ENCODE results near the genes SPNS2 and ALOX15.

GRCh38 chr17:3693810-3694239 is 2.1 kb downstream of the P2RX5 start:
- RRBS = no CpG with 5 or more reads among the region's 9 CpGs

- RRBS = no CpG with 5 or more reads among the region's 12 CpGs
These were observed 3.5 kb upstream of the CAMKK1 start for GRCh38 chr17:3896312-3896828.

GRCh38 chr17:3904447-3905004 is 11.7 kb upstream of the CAMKK1 start:
- RRBS = no CpG with 5 or more reads among the region's 18 CpGs

- RRBS = no CpG with 5 or more reads among the region's 8 CpGs
These were observed 4.4 kb downstream of the P2RX1 start for GRCh38 chr17:3911885-3912325.

GRCh38 chr17:3918726-3919387 is 2.6 kb upstream of the P2RX1 start:
- RRBS = 97% methylated on average over 7 of the region's 19 CpGs

GRCh38 chr17:3928235-3928853 is 12.1 kb upstream of the P2RX1 start:
- RRBS = 96% methylated on average over 1 of the region's 20 CpGs

- RRBS = no CpG with 5 or more reads among the region's 9 CpGs
These were observed 38.1 kb upstream of the ATP2A3 start for GRCh38 chr17:4002200-4002872.

DNA sequence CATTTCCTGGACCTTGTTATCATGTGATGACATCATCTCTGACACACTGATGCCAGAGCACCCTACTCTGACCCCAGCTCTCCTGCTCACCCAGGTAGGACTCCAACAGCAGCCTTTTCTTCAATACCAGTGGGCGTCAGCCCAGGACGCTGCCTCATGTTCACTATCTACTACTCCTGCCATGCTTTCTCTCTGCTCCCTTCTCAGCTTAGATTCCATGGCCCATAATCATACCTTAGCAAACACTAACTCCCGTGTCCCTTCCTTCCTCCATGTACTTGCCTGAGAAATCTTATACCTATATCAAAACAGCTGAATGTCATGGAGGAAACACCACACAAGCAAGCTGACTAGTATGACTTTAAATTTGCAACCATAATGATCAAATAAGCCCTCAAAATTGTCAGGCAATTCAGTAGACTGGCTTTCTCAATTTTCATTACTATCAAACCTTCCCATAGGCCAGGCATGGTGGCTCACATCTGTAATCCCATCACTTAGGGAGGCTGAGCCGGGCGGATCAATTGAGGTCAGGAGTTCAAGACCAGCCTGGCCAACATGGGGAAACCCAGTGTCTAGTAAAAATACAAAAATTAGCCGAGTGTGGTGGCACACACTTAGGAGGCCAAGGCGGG is 82.9 kb downstream of the ZZEF1 start:
- RRBS = no CpG with 5 or more reads among the region's 7 CpGs

- RRBS = no CpG with 5 or more reads among the region's 11 CpGs
These were observed 8.2 kb downstream of the ZZEF1 start for GRCh38 chr17:4134350-4135290.

- RRBS = no CpG with 5 or more reads among the region's 5 CpGs
These were observed 1.5 kb downstream of the CYB5D2 start for GRCh38 chr17:4144549-4144840.

GRCh38 chr17:4235544-4236063 is 28.2 kb downstream of the ANKFY1 start:
- RRBS = no CpG with 5 or more reads among the region's 5 CpGs

DNA sequence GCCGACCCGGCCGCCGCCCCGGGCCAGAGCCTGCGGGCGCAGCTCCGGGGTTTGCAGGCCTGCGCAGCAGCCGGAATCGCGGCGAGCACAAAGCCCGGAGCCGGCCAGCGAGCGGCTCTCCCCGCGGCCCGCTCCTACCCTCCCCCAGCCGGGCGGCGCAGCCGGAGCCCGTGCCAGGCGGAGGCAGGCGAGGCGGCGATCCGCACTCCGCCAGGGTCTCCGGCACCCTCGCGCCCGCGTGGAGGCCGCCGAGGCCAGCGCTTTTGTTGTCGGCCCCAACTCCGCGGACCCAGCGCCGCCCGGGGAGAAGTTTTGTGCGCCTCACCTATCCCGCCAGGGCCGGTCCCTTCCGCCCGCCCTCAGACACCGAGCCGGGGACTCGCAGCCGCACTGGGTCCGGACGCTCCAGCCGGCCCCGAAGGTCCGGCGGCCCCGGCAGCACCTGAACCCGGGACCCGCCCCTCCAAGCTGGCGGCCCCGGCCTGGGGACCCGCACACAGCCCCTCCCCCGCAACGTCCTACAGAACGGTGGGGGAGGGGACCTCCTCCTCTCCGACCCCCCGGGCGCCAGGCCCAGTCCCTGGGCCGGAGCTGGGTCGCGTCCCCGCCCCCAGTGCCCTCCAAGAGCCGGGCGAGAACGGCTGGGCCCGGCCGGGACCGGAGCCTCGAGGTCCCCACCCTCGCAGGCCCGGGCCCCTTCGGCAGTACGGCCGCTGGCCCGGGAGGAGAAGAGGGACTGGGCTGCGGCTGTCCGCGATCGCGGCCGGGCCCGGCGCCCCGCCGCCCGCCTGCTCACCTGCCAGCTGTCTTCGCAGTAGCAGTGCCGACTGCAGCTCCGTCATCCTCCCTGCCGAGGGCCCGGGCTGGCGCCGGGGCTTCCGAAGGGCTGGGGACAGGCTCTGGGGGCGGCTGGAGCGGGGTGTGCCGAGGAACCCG is 732 bp downstream of the UBE2G1 start:
- RRBS = 1% methylated on average over 61 of the region's 112 CpGs

- RRBS = no CpG with 5 or more reads among the region's 7 CpGs
These were observed 18.6 kb upstream of the SPNS2 start for GRCh38 chr17:4479992-4480474.

DNA sequence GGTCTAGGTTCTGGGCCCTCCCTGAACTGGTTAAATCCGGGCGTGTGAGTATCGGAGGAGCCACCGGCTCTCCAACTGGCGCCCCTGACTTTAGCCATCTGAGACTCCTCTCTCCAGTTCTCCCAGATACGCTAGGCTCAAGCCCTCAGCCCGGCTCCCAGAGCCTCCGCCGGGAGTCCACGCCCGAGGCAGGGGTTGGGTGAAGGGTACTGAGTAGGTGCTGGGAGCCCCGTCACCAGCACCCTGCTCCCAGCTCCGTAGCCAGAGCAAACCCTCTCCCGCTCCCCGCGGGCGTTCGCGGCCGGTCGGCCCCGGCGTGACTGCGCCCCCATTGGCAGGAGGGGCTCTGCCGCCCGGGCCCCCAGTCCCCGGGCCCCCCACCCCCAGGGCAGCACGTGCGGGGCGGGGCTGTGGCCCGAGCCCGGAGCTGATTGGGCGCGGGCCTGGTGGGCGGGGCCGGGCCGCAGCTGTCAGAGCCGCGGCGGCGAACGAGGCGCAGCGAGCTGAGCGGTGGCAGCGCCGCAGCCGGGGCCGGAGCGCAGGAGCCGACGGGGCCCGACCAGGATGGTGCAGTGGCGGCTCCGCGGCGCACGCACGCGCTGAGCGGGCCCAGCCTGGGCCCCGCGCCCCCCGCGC is at the start of gene SPNS2:
TSS of gene SPNS2 (plus strand) at position 496 of the 636 bp plus-strand sequence.
- RRBS = 12% methylated on average over 35 of the region's 65 CpGs

GRCh38 chr17:4502722-4503292 is 4.1 kb downstream of the SPNS2 start:
- RRBS = no CpG with 5 or more reads among the region's 14 CpGs

DNA sequence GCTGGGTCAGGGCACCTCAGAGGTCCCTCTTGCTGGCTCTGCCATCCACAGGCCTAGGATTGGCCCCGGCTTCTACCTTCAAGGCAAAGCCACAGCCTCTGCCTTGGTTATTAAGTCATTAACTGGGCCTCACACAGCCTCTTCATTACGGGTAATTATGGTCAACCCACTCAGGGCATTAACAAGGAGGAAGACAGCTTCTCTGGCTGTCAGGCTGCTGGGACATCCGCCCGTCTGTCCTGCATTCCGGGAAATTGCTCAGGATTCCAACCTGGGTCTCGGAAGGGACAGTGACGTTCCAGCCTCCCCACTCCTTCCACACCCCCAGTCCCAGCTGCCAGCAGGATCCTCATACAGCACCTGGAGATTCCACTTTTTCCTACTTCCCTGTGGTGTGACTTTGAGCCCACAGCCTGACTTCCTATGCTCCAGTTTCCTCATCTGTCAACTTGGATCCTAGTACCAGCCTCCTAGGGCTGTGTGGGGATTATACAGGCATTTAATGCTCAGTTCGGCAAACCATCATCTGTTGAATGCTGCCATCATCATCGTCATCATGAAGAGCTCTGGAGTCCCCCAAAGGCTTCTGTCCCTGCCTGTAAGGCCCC is 13.0 kb downstream of the SPNS2 start:
- RRBS = no CpG with 5 or more reads among the region's 9 CpGs

GRCh38 chr17:4531136-4532042 is 23.8 kb downstream of the MYBBP1A start:
- RRBS = 72% methylated on average over 4 of the region's 31 CpGs

DNA sequence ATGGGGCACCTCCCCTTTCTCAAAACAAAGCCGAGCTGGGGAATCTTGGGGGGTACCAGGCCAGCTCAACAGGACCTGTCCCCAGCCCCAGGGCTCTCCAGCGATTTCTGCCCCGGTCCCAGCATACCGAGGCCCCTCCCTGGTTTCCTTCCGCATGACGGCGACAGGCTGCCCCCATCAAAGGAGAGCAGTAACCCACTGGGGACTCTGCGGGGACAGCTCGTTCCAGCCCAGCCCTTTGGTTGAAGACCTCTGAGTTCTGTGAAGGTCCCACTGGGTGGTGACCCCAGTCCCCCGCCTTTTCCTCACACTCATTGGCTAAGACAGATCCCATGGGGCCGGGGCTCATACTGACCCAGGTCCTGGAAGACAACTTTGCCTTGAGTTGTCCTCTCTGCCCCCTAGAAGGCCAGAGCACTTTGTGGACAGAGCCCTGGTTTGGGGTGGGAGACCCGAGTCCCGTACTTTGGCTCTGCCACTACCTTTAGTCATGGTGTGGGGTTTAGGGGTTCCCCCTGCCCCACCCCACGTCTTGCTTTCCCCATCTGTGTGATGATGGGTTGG is 4.1 kb downstream of the SMTNL2 start:
- RRBS = no CpG with 5 or more reads among the region's 14 CpGs

DNA sequence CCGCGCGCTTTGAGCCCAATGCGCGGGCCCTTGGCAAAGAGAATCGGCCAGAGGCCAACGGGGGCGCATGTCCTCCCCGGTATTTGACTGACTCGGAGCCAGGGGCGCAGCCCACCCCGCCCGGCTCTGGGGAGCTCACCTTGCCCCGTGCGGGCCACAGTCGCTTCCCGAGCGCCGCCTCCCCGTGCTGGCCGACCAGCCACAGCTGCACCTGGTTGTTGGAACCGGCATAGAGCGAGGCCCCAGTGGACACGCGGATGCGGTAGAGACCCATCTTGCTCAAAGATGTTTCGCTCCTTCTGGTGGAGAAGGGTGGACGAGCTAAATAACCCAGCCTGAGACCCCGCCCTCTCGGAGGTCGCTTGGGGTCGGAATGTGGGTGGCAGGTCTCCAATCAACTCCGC is at the start of gene ALOX15:
TSS of gene ALOX15 (minus strand) at position 301 of the 404 bp plus-strand sequence.
- RRBS = 16% methylated on average over 9 of the region's 33 CpGs

DNA sequence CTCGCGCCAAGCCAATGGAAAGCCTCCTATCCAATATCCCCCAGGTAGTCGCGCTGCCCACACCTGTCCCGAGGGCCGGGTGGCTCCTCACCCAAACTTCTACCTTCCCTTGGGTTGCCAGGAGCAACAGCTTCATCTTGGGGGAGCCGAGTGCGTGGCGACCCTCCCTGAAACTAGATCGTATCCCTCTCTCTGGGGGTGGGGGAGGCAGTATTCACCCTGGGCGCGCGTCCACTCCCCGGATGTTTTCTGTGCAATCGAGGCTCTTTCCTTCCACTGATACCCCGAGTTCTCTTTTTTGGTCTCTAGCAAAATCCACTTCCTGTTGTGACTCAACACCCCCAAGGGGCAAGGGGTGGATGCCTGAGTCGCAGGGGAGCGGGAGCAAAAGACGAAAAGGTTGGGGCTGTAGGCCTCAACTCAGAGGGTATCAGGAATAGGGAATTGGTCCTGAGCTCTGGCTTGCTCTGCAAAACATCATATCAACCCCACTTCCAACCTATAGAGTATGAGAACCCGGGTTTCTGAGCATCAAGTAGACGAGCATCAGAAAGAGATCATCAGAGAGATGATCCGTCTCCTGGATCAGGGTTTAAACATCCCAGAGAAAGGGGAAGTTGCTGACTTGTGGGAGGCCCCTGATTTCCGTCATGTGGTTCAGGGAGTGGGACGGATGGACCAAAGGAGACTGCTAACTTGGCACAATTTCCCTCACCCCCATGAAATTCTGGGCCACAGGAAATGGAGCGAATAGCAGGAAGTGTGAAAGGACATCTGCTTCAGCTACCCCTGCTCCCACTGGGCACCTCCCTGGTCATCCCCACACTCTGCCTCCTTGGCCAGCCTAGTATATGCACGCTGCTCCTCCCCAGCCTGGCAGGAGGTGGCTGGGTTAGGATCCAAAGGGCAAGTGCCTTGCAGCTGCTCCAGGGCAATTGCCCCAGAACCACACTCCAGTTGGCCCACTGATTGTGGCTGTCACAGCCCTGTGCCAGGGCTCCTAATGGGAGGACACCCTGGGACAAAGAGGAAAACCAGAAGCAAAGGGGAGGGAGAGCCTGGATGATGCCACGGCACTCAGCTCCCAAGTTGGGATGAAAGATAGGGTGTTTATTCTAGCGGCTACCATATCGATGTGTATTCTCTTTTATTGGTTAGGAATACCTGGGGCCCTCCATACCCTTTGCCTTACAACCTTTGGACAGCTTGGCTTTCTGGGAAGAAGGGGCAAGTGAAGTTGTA is 1.1 kb downstream of the ARRB2 start:
- RRBS = 17% methylated on average over 6 of the region's 29 CpGs

Measured in HTR-8/SVneo (cell line).